SK-N-DZ (cell line): Measurements from ENCODE around the genes ATF4 and RPS19BP1.

GRCh38 chr22:39309262-39309874 lies 10.1 kb downstream of the RPL3 start:
RAMPAGE:
- cytosol, long total RNA: no peak
- nucleus, long total RNA: no peak

DNA sequence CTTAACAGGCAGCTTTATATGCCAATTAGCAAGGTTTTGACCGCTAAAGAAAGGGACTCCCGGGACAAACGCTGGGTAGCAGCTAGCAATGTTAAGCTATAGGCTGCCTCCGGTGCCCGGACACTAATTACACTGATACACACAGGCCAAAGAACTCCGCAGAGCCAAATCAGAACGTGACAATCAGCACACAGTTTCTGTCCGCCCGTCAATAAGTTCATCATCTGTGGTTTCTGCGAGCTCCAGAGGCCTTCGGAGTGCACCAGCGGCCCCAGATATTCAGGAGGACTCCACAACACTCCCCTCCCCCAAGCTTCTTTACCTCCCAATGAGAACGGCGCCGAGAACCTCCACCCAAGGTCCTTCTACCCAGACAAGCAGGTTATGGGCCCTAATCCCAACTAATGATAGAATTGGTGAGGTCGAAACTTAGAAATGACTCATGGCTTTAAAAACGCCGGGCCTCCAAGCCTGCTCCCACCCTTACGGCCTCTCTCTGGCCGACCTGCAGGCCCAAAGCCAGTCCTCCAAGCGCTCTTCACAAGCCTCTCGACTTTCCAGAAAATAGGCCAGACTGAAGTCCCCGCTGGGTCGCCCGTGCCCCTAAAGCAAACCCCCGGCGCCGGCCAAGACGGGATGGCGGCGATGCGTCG lies 412 bp downstream of the RPL3 start:
RAMPAGE:
- cytosol, long total RNA: no peak
- nucleus, long total RNA: no peak

RAMPAGE:
- cytosol, long total RNA: no peak
- nucleus, long total RNA: no peak
Observed at GRCh38 chr22:39348834-39349101, 1.0 kb upstream of the SYNGR1 start.

GRCh38 chr22:39350213-39350730 lies 481 bp downstream of the SYNGR1 start:
RAMPAGE:
- cytosol, long total RNA: no peak
- nucleus, long total RNA: no peak

GRCh38 chr22:39520367-39520935 lies at the start of gene ATF4:
TSS of gene ATF4 (plus strand) at chr22:39520562.
RAMPAGE:
- cytosol, long total RNA: no peak
- nucleus, long total RNA: start-site peak on the plus strand at chr22:39520518-39520588, 146 and 65 reads in 2 replicates

DNA sequence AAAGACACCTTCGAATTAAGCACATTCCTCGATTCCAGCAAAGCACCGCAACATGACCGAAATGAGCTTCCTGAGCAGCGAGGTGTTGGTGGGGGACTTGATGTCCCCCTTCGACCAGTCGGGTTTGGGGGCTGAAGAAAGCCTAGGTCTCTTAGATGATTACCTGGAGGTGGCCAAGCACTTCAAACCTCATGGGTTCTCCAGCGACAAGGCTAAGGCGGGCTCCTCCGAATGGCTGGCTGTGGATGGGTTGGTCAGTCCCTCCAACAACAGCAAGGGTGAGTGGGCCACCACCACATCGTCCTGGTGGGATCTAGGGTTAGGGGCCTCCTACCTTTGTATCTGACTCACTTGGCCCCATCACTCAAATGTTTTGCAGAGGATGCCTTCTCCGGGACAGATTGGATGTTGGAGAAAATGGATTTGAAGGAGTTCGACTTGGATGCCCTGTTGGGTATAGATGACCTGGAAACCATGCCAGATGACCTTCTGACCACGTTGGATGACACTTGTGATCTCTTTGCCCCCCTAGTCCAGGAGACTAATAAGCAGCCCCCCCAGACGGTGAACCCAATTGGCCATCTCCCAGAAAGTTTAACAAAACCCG lies 1.1 kb downstream of the ATF4 start:
RAMPAGE:
- cytosol, long total RNA: start-site peak on the minus strand centred at position 574 of the sequence, 96 bp wide, 217 and 112 reads in 2 replicates
- nucleus, long total RNA: no peak

DNA sequence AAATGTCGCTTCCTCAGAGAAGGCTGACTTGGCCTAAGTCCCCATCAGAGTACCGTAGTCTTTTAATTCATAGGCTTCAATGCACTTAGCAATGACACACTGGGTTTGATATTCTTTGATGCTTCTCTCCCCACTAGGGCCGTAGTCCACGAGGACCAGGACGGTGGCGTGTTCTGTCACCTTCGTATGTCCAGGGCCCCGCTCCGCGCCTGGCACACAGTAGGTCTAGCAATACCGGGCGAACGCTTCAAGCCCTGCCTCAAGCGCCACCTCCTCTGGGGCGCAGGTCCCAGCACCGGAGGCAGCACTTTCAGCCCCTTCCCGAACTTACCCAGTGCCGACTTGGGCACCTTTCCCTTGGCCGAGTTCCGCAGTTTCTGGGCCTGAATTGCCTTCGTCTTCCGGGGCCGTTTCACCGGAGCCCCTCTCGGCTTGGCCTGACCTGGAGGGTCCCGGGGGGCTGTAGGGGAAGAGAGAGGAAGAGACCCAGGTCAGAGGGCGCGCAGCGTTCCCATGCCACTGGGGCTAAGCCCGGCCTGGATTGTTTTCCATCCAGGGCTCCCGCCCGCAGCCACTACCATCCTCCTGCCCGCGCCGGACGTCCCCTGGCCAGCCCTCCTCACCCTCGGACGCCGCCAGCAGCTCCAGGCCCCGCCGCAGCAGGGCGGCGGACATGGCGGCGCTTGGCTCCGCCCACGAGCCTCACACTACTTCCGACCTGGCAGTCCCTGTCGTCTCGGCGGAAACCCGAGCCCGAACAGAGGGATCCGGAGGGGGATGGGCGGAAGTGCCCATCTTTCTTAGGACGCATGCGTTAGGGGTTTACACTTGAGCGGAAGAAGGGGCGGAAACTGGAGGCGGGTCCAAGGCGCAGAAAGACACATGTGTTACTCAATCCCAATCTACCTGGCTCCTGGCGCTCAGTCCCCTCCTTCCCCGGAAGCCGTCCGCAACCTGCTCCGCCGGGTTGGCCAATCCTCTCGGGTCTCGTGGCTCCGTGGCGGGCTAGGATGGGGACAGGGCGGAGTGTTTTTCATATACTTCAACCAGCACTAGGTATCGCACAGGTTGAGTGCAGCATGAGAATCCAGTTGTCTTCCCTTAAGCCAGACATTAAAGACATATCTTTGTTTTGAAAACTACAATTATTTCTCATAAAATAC lies at the start of gene RPS19BP1:
Gene RPS19BP1 (minus strand): TSS at position 685 of the 1,163 bp plus-strand sequence.
RAMPAGE:
- cytosol, long total RNA: start-site peak on the minus strand centred at position 661 of the sequence, 73 bp wide, 1,188 and 1,361 reads in 2 replicates
- nucleus, long total RNA: no peak

DNA sequence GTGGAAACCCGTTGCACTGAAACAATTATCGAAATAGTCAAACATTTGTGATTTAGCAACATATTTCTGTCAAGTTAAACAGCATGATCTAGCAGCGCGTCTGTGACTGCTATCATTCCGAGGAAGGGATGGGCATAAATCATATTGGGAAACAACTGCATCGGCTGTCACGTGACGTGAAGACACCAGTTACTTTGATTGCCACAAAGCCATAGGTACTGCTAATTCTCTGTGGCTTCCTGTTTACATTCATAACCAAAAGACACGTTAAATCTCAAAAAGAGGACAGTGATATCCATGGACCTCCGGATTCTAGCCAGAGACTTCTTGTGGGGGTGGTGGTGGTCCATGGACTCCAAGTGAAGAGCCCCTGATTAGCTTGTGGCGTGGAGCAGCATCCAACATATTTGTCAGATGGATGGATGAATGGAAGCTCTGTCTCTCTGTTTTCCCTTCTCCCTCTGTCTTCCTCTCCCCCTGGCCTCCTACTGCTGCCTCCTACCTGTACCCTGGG lies 87.9 kb downstream of the CACNA1I start:
RAMPAGE:
- cytosol, long total RNA: no peak
- nucleus, long total RNA: no peak

DNA sequence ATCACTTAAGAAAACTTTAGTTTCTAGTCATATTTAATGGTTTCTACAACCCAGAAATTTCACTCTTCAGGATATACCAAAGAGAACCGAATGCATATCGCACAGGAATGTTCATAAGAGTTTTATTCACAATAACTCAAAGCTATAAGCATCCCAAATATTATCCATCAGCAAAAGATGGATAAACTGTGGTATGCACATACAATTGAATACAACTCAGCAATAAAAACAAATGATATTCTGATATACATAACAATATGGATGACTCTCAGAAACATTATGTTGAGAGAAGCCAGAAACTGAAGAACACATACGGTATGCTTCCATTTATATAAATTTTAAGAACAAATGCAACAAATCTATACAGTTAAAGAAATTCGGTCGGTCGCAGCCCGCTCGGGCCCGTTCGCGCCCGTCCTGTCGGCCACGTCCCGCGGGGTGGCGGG lies 18.6 kb downstream of the ENTHD1 start:
RAMPAGE:
- cytosol, long total RNA: no peak
- nucleus, long total RNA: no peak

DNA sequence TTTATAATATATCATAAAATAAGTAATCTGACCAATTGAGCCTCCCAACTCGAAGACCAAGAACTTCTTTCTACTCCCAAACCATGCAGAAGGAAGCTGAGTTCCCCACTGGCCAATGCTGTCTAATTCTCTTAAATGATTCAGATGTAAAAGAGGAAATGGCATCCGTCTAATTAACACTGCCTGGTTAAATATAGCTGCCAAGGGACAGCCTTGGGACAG lies 13.8 kb upstream of the TMA7B start:
RAMPAGE:
- cytosol, long total RNA: no peak
- nucleus, long total RNA: no peak

GRCh38 chr22:39952296-39952863 lies 7.8 kb upstream of the TMA7B start:
RAMPAGE:
- cytosol, long total RNA: no peak
- nucleus, long total RNA: no peak

RAMPAGE:
- cytosol, long total RNA: no peak
- nucleus, long total RNA: no peak
Observed at GRCh38 chr22:39972267-39973116, 12.3 kb downstream of the TMA7B start.

RAMPAGE:
- cytosol, long total RNA: no peak
- nucleus, long total RNA: no peak
Observed at GRCh38 chr22:40017574-40017947, 22.8 kb downstream of the FAM83F start.

RAMPAGE:
- cytosol, long total RNA: no peak
- nucleus, long total RNA: no peak
Observed at GRCh38 chr22:40040877-40041739, 46.4 kb downstream of the FAM83F start.

DNA sequence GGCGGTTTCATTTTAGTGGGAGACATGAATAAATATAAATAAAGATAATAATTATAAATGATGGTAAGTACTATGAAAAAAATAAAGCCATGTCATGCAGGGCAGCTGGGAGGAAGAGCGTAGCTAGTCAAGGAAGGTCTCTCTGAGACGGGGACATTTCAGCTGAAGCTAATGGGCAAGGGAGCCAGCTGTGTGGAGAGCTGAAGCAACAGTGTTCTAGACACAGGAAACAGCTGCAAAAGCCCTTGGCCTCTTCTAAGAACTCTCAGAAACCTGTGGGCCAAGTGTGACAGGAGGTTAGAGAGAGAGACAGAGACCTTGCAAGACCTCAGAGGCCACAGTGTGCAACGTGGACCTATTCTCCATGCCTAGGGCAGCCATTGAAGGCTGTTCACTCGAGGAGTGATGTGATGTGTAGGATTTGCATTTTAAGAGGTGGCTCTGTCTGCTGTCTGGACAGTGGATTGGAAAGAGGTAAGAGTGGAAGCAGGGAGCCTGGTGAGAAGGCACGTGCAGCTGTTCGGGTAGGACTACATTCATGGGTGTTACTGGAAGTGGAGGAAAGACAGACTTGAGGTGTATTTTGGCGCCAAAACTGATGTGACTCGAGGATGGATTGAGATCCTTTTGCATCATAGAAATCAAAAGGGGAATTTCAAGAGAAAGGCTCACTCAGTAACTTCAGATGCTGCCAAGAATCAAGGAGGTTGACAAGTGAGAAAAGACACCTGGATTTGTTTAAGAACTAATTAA lies 48.6 kb upstream of the TNRC6B start:
RAMPAGE:
- cytosol, long total RNA: no peak
- nucleus, long total RNA: no peak

DNA sequence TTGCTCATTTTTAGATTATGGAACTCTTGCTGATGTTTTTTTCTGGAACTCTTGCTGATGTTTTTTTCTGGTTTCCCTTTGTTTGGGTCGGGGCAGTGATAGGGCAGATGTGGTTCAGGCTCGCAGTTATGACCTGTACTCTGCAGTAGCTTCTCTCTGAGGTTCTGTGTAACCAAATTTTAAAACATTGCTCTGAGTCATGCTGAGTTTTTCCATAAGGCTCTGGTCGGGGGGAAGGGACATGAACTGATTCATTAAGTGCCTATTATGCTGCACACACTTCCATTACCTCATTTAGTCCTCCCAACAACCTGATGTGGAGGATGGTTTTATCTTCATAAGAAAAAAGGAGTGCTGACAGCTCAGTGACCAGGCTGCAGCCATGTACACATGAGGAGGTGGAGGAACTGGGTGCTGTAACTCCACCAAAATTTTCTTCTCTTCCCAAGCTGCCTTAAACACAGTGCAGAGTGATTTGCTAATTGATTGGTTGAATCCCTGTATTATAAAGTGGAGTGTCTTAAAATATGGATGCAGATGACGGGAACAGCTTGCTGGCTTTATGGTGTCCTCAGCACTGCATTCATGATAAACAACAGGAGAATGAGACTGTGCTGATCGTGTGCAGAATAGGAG lies 19.0 kb downstream of the TNRC6B start:
RAMPAGE:
- cytosol, long total RNA: no peak
- nucleus, long total RNA: no peak

RAMPAGE:
- cytosol, long total RNA: no peak
- nucleus, long total RNA: no peak
Observed at GRCh38 chr22:40210819-40211289, 33.1 kb downstream of the TNRC6B start.

DNA sequence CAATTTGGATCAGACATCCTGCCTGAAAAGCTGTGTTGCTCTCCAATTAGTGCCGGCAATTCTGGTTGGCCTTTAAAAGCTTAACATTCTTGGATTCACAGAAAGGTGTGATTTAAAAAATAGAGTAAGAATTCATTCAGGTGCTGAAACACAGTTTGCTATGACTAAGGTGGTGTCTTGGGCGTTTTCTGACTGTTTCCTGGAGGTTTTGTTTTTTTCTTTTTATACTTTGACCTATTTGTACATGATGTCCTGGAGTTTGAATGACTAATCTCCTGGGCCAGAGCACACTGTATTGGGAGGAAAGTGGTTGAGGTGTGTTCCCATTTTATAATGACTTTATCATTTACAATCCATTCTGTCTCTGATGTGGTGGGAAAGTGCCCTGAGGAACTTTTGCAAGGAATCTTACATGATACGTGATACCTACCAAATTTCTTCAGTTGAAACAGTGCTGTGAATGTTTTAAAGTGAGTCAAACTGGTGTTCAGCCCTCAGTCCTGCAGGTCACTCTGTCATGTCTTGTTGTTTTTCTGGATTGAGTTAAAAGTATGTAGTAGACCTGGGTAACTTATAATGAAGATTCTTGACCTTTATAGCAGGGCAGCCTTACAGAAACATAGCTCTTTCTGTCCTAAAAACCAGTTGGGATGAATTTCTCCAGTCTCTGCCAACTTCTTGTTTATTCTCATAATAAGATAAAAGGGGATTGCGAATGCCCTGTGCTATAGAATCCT lies 80.8 kb downstream of the TNRC6B start:
RAMPAGE:
- cytosol, long total RNA: no peak
- nucleus, long total RNA: no peak

GRCh38 chr22:40277324-40277912 lies 68.9 kb upstream of the ADSL start:
RAMPAGE:
- cytosol, long total RNA: no peak
- nucleus, long total RNA: no peak

DNA sequence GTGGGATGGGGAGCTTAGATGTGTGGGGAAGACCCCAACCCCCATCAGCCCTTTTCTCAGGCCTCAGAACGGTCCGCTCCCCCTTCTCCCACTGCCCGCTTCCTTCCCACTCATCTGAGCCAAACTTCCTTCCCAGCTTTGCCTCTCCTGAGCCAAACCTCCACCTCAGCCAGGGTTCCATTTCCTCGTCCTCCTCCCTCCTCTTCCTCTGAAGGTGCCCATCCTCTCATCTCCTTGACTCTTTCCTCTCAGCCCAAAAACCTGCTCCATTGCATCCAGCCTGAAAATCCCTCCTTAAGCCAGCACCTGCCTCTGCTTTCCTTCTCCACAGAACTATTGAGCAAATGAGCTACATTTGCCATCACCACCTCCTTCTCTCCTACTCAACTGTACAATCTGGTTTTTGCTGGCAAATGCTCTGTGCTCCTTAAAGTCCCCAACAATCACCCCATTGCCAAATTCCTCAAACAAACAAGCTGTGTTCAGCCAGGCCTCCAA lies 55.8 kb downstream of the SGSM3 start:
RAMPAGE:
- cytosol, long total RNA: no peak
- nucleus, long total RNA: no peak